Right atrium auricular region (tissue), 2 donors: ENCODE measurements around a stretch of chr12.

DNA sequence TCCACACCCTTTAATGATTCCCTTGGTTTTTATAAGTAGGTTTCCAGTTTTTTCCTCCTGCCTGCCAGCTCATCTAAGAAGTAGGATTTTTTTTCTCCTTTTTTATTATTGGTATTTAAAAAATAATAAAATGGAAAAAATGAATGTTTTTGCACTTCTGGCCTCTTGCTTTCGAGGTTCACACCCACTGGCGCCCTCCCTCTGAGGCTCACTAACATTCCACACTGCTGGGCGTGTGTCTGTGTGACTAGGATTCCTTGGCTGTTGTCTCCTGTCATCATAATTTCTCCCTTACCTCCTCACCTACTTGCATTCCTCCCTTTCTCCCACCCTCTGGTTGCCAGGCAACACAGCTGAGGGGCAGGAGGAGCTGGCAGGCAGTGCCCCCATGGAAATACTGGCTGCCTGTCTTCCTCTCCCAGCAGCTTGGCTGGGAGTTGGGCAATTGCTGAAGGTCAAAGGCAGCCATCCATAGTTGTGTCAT is 24.7 kb upstream of the EMP1 start:
- PRO-cap = no peak
- RAMPAGE, long total RNA, 2 experiments = no peak in any of the 2 experiments

GRCh38 chr12:13175395-13176079 is 21.0 kb upstream of the EMP1 start:
- PRO-cap = no peak
- RAMPAGE, long total RNA, 2 experiments = no peak in any of the 2 experiments

DNA sequence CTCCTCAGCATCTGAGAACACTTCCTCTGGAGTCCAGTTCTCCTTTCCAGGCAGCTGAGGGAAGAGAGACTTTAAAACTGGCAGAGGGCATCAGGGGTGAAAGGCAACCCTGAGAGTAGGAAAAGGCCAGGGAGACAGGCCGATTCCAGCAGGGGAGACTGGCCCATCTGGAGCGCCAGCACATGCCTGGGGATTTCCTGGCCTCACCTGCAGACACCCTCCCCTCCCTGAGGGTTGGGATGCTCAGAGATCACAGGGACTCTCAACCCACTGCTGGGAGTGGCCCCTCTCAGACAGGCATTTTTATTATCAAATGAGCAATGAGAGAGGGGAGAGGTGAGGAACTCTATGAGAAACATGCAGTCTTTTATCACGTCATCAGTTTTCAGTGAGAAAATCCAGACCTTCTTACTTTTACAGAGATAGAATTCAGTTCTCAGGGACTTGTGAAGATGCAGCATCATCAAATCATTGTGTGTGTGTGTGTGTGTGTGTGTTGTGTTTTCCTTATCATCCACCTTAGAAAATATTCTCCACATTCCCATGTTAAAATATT is 1.8 kb upstream of the EMP1 start:
- PRO-cap = no peak
- RAMPAGE, long total RNA, 2 experiments = no peak in any of the 2 experiments

DNA sequence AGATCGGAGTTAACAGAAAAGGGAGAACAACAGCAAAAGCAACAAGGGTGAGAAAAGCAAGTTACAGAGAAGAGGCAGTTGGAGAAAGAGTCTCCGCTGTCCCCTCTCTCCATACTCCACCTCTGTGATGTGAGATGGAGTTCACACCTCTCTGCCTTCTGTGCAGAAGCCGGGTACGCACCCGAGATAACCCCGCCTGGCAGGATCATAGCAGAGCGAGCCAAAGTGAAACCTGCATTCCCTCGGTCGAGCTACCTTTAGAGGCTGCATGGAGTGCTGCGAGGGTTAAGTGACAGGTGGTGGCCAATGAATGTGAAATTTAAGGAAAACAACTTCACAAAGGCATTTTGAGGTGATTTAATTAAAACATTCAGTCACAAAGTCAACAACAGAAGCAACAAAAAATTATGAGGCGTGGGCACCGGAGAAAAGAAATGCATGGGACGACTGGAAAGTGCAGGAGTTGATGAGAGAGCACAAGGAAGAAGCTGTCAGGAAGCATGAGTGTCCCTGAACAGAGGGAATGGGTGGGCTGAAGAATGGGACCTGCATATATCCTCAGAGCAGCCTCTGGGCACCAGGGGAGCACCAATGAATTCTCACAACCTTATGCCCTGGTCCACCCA is 208.2 kb downstream of the EMP1 start:
- PRO-cap = no peak
- RAMPAGE, long total RNA, 2 experiments = no peak in any of the 2 experiments

- PRO-cap = no peak
- RAMPAGE, long total RNA, 2 experiments = no peak in any of the 2 experiments
Measured at GRCh38 chr12:13980128-13981107, 984 bp downstream of the GRIN2B start.

DNA sequence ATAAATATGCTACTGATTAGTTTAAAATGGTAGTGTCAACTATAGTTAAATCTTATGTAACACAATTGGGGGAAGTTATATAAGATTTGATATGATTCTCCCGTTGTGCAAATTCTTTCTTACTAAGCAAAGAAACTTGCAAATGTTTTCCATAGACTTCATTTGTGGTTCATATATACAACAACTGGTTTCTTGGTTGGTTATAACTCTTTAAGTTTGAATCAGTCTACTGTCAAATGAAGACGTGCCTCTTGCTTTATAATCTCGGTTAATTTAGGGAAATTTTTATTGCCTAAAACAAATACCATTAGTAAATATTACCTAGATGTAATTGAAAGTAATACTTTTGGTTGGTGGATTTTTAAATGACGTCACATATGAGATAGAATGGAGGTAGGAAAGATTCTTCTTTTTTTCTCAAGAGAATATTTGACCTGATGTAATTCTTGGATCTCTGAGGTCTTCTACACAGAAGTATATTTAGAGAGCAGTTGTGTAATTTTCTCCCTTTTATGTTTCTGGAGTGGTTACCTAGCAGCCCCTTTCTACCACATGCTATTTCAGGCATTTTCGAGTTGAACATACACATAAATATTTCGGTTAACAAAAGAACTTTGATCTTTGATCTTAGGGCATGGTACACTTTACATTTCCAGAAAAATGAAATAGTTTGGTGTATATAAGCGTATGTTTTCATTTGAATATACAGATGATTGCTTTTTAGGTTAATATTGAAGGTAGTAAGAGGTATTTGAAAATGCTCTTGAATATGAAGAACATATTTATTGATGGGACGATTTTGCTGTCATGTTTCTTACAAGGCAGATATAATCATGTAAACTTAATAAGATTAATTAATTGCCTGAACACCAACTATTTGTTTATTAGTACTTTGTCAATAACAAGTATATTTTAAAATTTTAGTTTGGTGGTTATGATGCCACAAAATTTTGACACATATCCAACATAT is 1.8 kb downstream of the ATF7IP start:
- PRO-cap = unidirectional peak, plus-strand start at position 559 of the sequence
- RAMPAGE, long total RNA, 2 experiments = no peak in any of the 2 experiments

GRCh38 chr12:14384909-14385646 is 19.6 kb downstream of the ATF7IP start:
- PRO-cap = no peak
- RAMPAGE, long total RNA, 2 experiments = start-site peak on the plus strand in 1 of 2 experiments, at chr12:14385299-14385371 at its widest, 174 reads per replicate

DNA sequence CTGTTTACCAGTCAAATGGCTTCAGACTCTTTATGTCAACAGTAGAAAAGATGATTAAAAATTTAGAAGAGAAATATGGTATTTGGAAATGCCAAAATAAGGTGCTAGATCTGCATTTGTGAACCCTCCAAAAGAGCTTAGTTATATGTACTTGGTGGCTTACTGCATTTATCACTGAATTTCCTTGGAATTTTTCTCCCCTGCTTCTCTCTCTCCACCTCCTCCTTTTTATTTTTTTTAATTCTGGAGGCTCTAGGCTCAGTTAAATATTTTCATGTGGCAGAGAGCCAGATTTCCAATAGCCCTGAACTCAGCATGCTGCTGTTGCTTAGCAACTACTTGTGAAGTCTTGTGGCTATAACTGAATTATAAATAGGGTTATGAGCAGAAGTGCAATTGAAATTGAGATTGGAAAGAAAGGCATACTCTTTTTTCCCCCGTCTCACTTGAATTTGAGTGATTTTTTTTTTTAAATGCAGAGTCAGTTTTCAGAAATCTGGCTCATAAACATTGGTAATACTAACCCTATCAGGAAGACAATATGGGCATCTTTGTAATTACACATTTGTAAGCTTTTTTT is 38.2 kb downstream of the ATF7IP start:
- PRO-cap = unidirectional peak, plus-strand start at position 399 of the sequence
- RAMPAGE, long total RNA, 2 experiments = no peak in any of the 2 experiments

- PRO-cap = no peak
- RAMPAGE, long total RNA, 2 experiments = no peak in any of the 2 experiments
Measured at GRCh38 chr12:14424194-14425533, 59.2 kb downstream of the ATF7IP start.

- PRO-cap = no peak
- RAMPAGE, long total RNA, 2 experiments = no peak in any of the 2 experiments
Measured at GRCh38 chr12:14613404-14614354, 46.0 kb upstream of the PLBD1 start.

GRCh38 chr12:14756188-14756612 is 14.7 kb downstream of the H4C16 start:
- PRO-cap = no peak
- RAMPAGE, long total RNA, 2 experiments = no peak in any of the 2 experiments

GRCh38 chr12:14768450-14769275 is 2.3 kb downstream of the H4C16 start:
- PRO-cap = no peak
- RAMPAGE, long total RNA, 2 experiments = no peak in any of the 2 experiments

DNA sequence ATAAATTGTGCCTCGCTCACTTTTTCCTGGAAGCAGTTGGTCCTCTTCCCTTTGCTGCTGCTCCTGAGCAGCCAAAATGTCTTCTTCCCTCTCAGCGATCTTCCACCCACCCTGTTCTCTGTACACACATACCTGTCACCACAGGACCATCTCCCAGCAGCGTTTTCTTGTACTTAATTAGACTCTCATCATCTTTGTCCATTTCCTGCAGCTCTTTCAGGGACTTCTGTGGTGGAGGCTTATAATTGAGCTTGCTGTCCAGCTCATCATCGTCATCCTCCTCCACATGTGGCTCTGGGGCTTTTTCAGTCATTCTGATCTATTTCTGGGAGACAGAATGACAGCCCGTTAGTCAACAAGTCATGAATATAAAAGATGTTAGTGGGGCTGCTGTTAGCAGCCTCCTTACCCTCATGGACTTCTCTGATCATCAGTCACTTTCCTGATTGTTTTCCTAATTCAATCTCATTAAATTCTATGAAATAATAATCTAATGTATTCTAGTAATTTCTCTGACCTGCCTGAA is 10.9 kb downstream of the ARHGDIB start:
- PRO-cap = no peak
- RAMPAGE, long total RNA, 2 experiments = no peak in any of the 2 experiments

- PRO-cap = no peak
- RAMPAGE, long total RNA, 2 experiments = no peak in any of the 2 experiments
Measured at GRCh38 chr12:14955910-14956825, 5.2 kb downstream of the ARHGDIB start.

- PRO-cap = no peak
- RAMPAGE, long total RNA, 2 experiments = no peak in any of the 2 experiments
Measured at GRCh38 chr12:15169199-15169915, 51.9 kb downstream of the RERG start.

DNA sequence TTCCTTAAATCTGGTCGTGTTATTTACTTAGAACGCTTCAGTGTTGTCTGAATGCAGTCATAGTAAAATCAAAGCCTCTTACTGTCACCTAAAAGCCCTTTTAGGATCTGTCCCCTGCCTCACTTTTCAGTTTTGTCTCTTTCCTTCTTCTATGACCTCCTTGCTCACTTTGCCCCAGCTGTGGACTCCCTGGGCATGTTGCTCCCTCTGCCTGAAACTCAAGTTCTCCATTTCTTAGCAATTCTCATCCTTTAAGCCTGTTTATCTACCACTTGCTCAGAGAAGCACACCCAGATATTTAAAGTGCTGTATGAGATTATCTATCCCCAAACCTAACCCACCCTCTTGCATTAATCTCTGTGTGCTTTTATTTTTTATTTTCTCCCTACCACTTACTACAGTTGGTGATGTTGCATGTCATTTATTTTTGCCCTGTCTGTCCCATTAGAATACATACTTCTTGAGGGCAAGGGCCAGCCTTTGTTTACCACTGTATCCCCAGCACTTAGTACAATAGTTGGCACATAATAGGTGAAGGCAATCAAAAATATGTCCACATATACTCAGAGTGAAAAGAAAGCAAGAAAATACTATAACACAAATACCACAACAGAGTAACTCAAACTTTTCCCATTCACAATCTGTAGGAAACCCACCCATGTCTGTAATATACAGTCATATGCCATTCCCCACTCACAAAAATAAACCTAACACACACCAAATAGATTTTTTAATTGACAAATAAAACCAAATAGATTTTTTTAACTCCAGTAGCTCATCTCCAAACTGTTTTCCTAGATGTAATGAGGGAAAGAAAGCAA is 68.4 kb downstream of the EPS8 start:
- PRO-cap = no peak
- RAMPAGE, long total RNA, 2 experiments = no peak in any of the 2 experiments

DNA sequence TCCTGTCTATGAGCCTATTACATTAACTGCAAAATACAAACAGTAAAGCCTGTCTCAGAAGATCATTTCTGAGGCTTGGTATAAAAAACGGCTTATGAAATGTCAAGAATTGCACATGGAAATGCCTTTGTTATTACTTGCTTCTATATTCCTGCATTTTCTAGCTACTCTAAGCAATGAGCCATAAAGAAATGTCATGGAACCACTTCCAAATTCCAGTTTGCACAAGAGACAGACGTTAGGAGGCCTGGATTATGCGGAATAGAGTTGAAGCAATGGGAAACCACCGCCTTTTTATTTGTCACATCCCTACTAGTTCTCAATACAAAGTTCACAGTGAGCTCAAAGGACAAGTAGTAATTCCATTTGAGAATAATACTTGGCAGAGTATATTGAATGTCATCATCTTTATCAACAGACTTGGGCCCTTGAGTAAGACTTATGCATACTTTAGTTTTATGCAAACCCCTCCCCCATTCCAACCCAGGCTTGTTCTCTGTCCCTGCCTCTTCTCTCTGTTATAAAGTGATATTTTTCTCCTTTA is 3.6 kb upstream of the SLC15A5 start:
- PRO-cap = bidirectional peak, plus-strand start at position 324 of the sequence, minus-strand start at position 269 of the sequence
- RAMPAGE, long total RNA, 2 experiments = no peak in any of the 2 experiments

- PRO-cap = no peak
- RAMPAGE, long total RNA, 2 experiments = no peak in any of the 2 experiments
Measured at GRCh38 chr12:16348304-16348469, 742 bp downstream of the MGST1 start.

GRCh38 chr12:16588674-16589257 is 17.2 kb downstream of the LMO3 start:
- PRO-cap = no peak
- RAMPAGE, long total RNA, 2 experiments = no peak in any of the 2 experiments

- PRO-cap = no peak
- RAMPAGE, long total RNA, 2 experiments = no peak in any of the 2 experiments
Measured at GRCh38 chr12:18951052-18951706, 178.4 kb upstream of the PLEKHA5 start.